SK-MEL-5 (cell line): ENCODE measurements around a stretch of chr7.

DNA sequence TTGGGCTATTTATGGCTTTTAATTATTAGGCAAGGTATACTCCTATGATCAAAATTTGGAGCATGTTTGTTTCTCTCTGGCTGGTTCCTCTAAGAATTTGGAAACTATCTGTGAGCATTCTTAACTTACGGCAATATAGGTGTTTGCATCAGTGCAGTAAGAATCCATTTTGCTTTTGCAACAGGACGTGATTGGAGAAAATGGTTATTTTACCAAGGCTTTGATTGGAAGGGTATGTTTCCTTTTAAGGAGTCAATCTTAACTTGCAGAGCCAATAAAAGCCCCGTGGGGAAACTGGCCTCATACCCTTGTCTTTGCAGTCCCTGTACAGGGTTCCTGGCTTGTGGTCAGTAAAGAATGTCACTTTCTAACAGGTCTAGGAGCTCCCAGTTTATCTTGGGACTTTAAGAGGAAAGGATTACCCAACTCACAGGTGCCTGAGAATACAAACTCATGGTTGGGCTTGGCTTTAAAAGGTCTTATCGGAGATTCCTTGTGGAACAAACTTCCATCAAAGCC lies 221.7 kb downstream of the PHF14 start:
RAMPAGE:
- cytosol, long total RNA: no peak
- long total RNA: no peak
- nucleus, long total RNA: no peak

GRCh38 chr7:11522063-11522514 lies 309.9 kb downstream of the THSD7A start:
RAMPAGE:
- cytosol, long total RNA: no peak
- long total RNA: no peak
- nucleus, long total RNA: no peak

GRCh38 chr7:11830438-11830978 lies 1.5 kb downstream of the THSD7A start:
RAMPAGE:
- cytosol, long total RNA: no peak
- long total RNA: no peak
- nucleus, long total RNA: no peak

GRCh38 chr7:12094457-12094954 lies 116.6 kb upstream of the TMEM106B start:
RAMPAGE:
- cytosol, long total RNA: no peak
- long total RNA: no peak
- nucleus, long total RNA: no peak

DNA sequence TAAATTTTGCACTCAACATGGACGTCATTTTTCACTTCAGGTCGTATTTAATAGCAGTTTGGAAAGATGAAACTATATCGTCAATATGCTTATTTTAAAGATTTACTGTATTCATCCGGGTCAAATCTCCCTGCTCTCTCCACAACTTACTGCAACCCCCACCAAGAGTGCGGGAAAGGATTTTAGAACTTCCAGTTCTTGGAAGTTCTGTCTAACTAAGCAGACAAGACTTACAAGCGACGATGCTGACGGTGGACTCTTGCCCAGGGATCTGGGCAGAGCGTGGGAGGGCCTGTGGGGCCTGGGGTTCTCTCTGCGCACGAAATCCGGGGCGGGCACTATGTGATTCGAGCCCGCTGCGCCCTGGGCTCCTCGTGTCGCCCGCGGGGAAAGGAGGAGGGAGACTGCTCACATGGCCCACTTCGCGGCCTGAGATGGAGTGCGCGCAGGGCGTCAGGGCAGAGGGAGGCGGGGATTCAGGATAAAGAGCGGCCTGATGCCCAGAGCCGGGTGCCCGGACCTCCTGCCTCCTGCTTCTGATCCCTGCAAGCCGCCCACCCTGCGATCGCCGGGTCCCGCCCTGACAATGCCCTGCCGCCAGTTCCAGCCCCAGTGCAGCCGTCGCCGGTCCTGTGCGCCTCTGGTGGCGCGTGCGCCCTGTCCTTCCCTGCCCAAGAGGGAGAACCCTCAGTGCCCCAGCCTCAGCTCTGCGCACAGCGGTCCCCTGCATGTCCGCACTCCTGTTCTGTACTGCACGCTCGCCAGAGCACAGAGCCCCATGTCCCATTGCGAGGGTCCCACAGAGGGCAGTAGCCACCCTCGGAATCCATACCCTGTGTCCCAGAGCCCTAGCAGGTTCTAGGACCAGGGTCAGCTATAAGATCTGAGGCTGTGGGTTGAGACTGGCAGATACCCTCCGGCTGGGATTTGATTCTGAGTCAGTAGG lies 99.5 kb upstream of the TMEM106B start:
RAMPAGE:
- cytosol, long total RNA: no peak
- long total RNA: no peak
- nucleus, long total RNA: no peak

GRCh38 chr7:12212109-12212405 lies 963 bp downstream of the TMEM106B start:
RAMPAGE:
- cytosol, long total RNA: no peak
- long total RNA: no peak
- nucleus, long total RNA: no peak

DNA sequence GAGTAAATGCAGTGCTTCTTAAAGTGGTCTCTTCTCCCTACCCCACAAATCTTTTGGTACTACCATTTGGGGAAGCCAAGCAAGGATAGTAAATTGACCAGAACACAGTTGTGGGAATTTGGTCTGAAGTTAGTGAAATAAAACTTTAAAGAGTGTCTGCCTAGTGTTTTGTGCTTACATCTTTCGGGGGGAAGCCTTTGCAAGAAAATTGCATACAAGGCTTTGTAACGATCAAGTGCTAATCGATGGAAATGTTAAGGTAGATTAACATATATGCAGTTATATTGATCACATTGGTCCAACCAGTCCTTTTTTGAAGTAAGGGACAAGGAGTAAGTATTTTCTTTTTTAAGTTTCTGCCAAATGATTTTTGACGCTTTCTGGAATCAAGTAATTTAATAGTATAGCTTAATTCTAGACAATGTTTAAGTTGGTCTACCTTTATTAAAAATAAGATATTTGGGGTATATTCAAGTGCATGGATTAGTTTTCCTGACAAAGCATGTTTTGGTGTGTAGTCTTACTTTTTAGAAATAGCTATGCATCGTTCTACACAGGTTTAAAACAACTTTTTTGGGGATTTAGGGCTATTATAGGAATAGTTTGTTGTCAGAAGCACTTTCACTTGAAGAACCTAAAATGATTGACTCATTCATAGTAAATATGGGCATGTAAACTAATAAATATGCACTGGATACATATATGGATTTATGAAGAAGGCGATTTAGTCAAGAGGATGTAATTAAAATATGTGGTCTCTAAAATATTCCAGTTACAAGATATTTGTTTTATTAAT lies 1.8 kb downstream of the ARL4A start:
RAMPAGE:
- cytosol, long total RNA: no peak
- long total RNA: no peak
- nucleus, long total RNA: no peak

DNA sequence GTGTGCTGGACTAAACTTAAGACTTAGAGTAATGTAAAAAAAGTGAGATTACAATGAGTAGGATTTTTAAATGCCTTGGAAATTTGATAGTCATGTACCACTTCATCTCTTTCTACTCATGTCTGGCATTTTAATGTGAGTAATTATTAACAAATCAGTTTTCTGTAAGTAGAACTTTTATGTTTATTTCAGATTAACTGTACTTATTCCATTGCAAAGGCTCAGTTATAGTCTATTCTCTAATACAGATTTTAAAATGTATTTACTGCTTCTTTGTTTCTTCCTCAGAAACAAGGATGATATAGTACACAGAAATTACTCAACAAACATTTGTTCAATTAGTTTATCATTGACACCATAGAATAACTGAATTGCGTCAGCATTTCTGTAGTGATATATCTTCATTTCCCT lies 196.8 kb downstream of the ARL4A start:
RAMPAGE:
- cytosol, long total RNA: no peak
- long total RNA: no peak
- nucleus, long total RNA: no peak

RAMPAGE:
- cytosol, long total RNA: no peak
- long total RNA: no peak
- nucleus, long total RNA: no peak
Measured at GRCh38 chr7:13017215-13017930, 329.9 kb downstream of the ARL4A start.

DNA sequence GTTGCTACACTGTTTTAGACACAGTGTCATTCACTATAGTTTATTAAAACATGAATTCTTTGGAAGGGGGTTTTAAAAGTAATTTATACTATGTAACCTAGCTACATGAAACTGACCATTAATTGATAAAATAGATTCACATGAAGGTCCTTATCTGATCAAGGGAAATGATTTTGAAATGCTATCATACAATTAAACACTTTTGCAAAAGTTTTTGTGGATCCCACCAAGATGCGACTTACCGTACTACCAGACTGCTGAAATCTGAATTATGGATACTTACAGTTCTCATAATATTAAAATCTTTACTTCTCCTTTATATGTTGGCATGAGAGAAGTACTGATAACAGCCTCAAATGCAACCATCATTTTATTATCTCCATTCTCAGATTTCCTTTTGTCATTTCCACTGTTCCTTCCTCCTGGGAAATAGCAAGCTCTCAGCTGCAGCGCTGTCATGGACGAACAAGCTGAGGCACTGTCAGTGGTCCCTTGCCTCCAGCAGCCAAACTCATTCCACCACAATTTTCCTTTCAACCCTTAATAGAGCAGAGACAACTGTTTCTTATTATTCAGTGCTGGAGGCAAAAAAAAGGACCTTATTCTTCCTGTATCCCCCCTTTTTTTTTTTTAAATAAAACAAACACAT lies 478.3 kb downstream of the ARL4A start:
RAMPAGE:
- cytosol, long total RNA: no peak
- long total RNA: no peak
- nucleus, long total RNA: no peak

RAMPAGE:
- cytosol, long total RNA: start-site peak on the minus strand at chr7:13989118-13989186, 60 and 35 reads in 2 replicates
- long total RNA: start-site peak on the minus strand at chr7:13989125-13989169, 37 and 22 reads in 2 replicates
- nucleus, long total RNA: start-site peak on the minus strand at chr7:13988769-13988954, 66 and 20 reads in 2 replicates
Measured at GRCh38 chr7:13988544-13989299, 744 bp downstream of the ETV1 start.

DNA sequence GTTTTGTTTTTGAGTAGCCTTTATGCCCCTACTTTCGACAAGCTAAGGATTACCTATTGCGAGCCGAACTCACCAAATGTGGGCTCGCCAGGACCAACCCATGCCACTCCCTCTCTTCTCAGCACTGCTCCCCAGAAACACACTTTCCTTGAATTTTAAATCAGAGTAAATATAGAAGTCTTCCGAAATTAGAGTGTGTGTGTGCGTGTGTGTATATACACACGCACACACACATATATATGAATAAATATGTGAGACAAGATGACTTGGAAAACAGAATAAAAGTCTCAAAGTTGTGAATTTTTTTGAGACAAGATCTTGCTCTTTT lies 96.7 kb downstream of the AGMO start:
RAMPAGE:
- cytosol, long total RNA: no peak
- long total RNA: no peak
- nucleus, long total RNA: no peak

DNA sequence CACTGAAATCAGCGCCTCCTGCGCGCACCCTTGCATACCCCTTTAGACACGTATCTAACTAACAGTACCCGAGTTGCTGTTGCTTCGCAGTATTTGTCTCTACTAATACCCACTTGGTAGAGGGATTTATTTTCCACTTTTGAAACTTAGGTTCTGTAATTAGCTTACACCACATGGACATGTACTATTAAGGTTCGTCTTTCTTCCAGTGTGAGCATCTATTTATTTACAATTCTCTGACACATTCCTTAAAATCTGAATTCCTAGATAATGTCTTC lies 1.5 kb downstream of the MEOX2 start:
RAMPAGE:
- cytosol, long total RNA: no peak
- long total RNA: no peak
- nucleus, long total RNA: no peak

DNA sequence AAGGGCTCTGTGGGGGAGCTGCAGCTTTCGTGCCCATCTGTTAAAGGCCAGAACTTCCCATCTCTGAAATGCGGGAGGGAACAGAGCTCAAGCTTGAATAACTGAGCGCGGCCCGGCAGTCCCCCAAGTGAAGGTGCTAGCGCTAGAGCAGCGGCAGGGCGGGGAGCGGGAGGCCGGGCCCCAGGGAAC lies 594 bp downstream of the CRPPA start:
RAMPAGE:
- cytosol, long total RNA: no peak
- long total RNA: no peak
- nucleus, long total RNA: no peak

DNA sequence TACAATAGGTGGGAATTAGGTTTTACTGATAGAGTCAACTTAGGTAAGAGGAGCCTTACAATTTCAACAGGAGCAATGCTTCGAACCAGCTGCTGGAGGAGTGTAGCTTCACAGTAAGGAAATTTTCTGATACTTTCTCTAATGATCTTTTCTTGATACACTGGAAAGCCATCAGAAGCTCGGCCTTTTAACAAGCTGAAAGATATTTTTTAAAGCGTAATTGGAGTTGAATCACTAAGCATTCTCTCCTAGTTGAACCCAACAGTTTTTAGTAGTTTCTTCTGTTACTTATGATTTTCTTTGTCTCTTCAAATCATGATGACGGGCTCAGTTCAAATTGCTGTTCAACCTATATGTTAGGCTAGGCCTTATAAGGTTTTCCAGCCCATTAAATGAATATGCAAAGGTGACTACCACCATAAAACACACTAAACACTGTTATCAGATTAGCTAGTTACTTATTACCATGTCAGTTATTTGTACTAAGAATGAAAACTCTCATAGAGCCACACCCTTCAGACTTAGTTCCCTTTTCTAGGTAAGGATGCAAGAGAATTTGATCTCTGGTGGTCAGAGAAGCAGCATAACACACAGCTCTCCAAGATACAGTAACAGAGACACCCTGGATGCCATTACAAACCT lies 35.9 kb downstream of the ANKMY2 start:
RAMPAGE:
- cytosol, long total RNA: no peak
- long total RNA: no peak
- nucleus, long total RNA: no peak

RAMPAGE:
- cytosol, long total RNA: no peak
- long total RNA: no peak
- nucleus, long total RNA: no peak
Measured at GRCh38 chr7:16660591-16661425, 14.8 kb downstream of the BZW2 start.

DNA sequence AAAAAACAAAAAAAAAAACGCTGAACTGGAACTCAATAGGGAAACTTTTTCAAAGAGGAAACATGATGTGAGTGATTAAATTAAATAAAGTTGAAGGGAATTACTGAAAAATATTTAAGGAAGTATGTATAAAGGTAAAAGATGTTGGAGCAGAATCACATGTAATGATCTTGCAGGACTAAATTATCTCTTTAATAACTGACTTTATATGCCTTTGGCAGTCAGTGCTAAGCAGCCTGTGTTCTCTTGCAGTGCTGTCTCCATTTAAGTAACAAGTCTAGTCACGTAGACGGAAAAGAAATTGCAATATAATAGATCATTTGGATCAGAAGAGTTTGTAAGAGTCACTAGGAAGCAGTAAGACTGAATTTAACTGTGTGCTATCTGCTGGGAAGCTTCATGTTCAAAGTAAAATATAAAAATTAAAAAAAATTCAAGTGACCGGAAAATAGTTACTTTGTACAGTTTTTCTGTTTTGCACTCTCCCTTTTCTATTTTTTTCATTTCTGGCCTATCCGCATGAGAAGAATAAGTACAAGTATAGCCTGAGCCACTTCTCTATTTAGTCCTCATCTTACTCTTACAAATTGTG lies 21.4 kb downstream of the BZW2 start:
RAMPAGE:
- cytosol, long total RNA: no peak
- long total RNA: no peak
- nucleus, long total RNA: no peak

GRCh38 chr7:16697727-16698434 lies 51.9 kb downstream of the BZW2 start:
RAMPAGE:
- cytosol, long total RNA: no peak
- long total RNA: no peak
- nucleus, long total RNA: no peak

DNA sequence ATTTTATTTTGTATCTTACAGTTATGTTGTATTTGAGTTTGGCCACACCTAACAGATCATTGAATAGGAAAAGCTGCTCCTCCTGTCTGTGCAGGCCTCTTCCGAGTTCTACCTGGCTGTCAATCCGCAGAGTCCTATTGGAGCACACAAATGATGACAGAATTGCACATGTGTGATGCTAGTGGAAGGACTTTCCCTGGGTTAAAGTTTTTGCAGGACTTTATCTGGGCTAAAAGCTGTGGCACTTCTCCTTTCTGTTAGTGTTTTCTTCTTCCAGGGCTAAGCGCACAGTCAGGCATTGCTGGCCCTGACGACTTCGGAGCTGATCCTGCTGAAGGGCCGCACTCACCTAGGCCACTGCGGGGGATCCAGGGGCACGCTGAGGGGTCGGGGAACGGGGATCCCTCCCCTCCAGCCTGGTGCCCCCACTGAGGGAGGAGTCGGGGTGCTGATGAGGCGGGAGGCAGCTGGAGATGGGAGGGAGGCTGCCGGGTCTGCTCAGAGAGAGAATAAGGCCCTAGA lies 31.2 kb downstream of the AGR3 start:
RAMPAGE:
- cytosol, long total RNA: no peak
- long total RNA: no peak
- nucleus, long total RNA: no peak

DNA sequence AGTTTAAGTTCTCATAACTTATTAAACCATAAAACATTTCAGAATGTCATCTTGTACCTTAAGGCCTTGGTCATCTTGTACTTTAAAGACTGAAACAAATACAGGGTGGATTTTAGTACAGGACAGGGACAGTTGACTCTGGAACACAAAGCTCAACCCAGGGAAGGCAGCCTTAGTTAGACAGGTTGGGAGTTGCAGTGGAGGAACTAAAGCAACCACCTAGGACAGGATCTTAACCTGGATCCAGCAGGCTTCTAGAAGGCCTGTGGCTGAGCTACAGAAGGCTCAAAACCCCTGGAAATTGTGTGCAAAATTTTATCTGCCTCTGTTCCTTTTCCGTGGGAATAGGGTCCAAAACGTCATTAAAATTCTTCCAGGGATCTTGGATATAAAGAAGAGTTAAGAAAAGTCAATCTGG lies 1.1 kb downstream of the AGR3 start:
RAMPAGE:
- cytosol, long total RNA: no peak
- long total RNA: no peak
- nucleus, long total RNA: no peak